ENCODE data around the gene GLT8D2.

GRCh38 chr12:103938098-103938643 is 8.0 kb downstream of the HSP90B1 start:
- PRO-cap, result no peak

DNA sequence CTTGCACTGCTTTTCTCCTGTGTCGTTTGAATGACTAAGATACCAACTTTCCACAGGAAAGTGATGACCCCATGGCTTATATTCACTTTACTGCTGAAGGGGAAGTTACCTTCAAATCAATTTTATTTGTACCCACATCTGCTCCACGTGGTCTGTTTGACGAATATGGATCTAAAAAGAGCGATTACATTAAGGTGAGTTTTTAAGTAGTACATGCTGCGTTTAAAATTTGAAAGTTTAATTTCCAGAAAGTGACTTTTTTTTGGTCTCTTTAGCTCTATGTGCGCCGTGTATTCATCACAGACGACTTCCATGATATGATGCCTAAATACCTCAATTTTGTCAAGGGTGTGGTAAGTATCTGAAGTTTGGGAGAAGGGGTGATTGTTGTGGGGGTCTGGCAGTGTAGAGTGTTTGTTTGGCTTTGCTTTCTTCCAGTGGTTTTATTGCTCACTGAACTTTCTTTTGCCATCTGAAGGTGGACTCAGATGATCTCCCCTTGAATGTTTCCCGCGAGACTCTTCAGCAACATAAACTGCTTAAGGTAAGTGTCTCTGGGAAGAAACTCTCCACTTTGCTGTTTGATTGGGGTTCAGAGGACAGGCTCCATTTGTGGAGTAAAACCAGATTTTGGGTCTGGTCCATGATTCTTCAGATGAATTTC is 11.3 kb downstream of the HSP90B1 start:
- PRO-cap, result no peak

DNA sequence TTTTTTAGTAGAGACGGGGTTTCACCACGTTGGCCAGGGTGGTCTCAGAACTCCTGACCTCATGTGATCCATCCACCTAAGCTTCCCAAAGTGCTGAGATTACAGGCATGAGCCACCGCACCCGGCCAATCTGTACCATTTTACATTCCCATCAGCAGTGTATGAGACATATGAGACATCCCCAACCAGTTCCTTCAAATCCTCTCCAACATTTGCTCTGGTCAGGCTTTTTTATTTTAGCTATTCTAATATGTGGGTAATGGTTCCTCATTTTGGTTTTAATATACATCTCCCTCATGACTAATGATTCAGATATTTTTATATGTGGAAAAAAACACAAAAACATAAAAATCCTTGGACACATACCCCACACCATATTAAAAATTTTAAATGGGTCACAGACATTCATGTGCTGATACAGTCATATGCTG is 3.2 kb upstream of the UQCC6 start:
- PRO-cap, result no peak

GRCh38 chr12:103962334-103963159 is 3.1 kb upstream of the TDG start:
- PRO-cap, result no peak

- PRO-cap, result no peak
Measured at GRCh38 chr12:104049526-104050469, at the start of gene GLT8D2. Gene GLT8D2, minus strand, starts transcription at chr12:104050187.

- PRO-cap, result no peak
Measured at GRCh38 chr12:104131741-104132045, 6.3 kb downstream of the NFYB start.

- PRO-cap, result bidirectional peak, plus-strand start at chr12:104137418, minus-strand start at chr12:104137335
Measured at GRCh38 chr12:104137037-104137465, 959 bp downstream of the NFYB start.

DNA sequence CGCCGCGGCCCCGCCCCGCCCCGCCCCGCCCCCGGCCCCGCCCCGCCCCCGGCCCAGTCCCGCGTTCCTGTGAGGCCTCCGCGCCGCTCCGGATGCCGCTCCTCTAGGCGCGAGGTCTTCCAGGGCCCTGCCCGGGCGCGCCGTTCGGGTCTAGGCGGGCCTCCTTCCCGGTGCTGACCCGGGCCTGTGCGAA is 207 bp upstream of the NFYB start:
- PRO-cap, result bidirectional peak, plus-strand start at position 56 of the sequence, minus-strand start outside the sequence

DNA sequence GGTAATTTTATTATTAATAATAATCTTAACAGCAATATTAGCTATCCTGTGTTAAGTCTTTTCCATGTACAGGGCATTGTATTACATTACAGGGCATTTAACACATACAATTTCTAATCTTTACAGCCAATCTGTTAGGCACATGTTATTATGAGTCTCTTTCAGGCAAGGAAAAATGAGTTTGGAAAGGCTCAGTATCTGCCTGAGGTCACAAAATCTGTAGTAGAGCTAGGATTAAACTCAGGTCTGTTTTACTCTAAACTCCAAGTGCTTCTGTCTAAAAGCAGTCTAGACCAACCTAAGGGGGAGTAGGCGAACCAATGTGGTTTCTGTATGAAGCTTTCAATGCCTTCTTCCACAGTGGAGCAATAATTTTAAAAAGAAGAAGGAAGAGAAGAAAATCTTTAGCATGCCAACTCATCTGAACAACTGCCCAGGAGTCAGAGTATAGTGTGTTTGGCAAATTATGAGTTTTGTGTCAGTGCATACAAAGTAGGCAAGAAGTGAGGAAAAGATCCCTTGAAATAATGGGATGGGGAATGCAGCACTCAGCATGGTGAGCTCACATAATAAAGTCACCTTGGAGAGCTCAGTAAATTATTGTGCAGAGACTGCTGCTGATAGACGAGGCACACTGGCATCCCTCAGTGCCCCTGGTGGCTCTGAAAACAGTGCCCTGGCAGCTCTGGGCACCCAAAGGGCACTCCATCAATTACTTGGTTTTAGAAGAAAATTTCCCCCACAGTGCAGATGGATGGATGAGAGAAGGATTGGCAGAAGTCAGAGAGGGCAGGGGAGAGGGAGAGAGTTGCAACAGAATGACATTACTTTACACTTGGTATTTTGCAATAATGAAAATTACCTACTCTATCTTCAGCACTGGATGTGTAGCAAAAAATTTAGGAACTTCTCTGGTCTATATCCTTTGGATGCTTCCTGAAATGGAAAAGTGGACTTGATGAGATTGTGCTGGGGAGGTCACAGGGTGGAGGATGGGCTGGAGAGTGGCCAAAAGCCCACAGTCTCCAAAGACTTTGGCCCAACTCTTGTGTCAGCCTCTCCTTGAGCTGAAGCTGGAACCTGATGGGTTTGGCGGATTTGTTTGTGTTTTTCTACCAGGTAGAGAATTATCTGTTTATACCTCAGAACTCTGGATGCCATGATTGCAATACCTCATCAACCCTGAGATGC is 192.9 kb downstream of the CHST11 start:
- PRO-cap, result no peak

GRCh38 chr12:104710018-104710447 is 248.1 kb downstream of the SLC41A2 start:
- PRO-cap, result no peak

- PRO-cap, result no peak
Measured at GRCh38 chr12:104909705-104910170, 48.4 kb downstream of the SLC41A2 start.

DNA sequence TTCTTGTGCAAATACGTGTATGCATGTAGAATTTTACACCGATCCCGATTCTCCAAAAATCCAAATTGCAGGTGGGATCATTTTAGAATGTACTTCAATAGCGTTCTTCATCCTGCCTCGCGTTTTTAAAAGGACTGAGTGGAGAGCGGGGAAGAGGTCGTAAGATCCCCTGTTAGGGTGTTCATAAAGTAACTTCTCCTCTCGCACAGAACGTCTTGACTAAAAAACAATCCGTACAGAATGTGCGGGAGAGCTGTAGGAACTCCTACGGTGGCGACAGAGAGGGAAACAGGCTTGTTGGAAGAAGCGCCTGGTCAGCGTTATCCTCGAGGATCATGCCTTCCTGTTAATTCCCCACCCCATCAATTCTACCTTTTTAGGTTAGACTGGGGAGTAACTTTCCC is 454 bp upstream of the WASHC4 start:
- PRO-cap, result unidirectional peak, plus-strand start at position 128 of the sequence

- PRO-cap, result no peak
Measured at GRCh38 chr12:105189649-105190354, 46.2 kb downstream of the APPL2 start.

GRCh38 chr12:105198632-105199795 is 37.0 kb downstream of the APPL2 start:
- PRO-cap, result no peak

DNA sequence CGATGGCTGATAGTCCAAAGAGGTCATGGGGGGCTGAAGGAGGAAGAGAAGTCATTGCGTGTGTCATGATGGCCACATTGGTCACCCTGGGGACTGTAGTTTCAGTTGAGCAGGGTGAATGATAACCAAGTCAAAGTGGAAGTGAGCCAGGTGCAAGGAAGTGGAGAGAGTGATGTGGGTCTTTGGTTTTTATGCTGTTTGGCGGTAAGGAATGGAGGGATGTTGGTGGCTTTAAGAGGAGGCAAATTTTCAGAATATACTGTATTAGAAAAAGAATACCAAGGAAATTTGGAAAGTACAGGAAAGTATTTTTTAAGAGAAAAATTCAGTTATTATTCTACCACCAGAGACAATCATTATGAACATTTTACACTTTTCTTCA is 21.7 kb downstream of the C12orf75 start:
- PRO-cap, result no peak

DNA sequence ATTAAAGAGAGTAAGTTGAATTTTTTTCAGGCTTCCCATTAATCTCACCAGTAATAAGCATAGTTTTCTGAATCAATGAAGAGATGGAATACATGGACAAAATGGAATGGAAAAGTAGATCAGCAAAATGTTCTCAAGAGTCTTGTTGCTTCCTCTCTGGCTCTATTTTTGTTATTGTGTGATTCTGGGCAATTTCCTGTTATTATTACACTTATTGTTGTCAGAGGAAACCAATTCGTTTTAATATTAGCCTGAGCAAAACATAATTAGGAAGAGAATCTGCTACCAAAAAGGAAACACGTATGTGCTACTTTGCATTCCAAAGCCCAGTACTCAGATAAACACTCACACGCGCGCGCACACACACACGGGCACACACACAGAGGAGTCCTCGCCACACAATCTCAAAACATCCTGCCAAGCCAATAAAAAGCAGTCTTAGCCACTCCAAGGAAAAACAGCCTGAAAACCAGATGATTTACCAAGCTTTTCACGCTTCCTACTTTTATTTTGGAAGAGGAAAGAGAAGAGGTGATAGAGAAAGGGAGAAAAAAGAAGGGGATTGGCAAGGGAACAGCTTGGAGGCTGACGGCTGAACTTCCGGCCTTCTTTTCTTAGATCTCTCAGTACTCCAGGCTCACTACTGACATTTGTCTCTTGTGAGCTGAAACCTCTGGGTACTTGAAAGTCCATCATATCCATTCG is 400.7 kb downstream of the NUAK1 start:
- PRO-cap, result no peak

- PRO-cap, result no peak
Measured at GRCh38 chr12:106101846-106102176, 36.9 kb downstream of the NUAK1 start.

DNA sequence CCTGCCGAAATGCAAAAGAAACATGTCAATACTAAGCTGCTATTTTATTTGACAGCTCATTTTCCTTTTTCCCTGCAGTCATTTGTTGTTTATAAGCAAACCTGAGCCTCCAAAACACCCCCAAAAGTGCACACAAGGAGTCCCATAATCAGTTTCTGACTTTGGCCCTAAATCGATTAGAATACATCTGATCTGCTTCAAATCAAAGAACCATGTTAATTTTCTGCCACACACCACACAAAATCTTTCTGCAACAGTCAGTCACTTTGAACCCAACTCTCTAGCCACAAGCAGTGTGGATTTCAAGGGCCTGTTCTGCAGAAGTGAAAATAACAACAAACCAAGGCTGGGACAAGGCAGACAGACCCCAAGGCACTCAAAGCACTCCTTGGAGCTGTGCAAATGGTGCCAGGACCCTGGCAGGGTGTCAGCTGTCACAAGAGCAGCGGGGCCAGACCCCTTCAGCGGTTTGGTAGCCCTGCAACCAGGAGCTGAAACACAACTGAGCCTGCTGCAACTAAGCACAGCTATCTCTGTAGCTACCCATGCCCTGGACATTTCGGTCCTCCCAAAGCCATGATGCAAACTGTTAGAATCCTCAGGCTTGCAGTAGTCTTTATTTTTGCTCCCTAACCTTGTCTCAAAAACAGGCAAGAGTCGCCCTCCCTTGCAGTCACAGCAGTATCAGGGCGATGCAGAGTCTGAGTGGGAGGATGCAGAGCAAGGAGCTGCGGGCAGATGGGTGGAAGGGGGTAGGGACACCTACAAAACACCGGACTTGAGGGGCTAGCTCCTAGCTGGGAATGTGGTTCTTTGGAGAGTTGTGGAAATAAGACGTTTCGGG is 1.3 kb downstream of the NUAK1 start:
- PRO-cap, result no peak

- PRO-cap, result no peak
Measured at GRCh38 chr12:106223958-106224527, 23.8 kb downstream of the CKAP4 start.

GRCh38 chr12:106303239-106303678 is 726 bp downstream of the TCP11L2 start:
- PRO-cap, result bidirectional peak, plus-strand start at chr12:106303484, minus-strand start at chr12:106303333